ENCODE measurements around the gene NOXRED1.

GRCh38 chr14:77081072-77081520, 17.0 kb upstream of the CIPC start:
- PRO-cap: no peak
- RAMPAGE, long total RNA: no peak

DNA sequence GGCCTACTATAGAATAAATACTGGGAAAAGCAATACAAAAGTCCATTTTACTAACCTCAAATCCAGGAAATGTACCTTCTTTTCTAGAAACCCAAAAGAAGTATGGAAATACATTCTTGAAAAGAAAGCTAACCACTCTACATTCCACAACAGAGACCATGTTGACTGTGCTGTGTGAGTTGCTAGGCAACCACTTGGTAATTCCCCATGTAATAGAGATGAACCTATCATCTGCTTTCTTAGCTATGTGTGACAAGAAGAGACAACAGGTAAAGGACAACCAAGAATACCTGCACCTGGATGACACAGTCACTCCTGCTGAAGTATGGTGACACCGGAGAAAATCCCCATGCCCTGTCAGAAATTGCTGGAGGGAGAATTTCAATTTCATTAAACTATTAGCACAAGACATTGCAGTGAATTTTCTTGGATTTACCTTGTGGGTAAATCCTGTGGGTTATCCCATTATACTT, 11.7 kb upstream of the CIPC start:
- PRO-cap: no peak
- RAMPAGE, long total RNA: no peak

DNA sequence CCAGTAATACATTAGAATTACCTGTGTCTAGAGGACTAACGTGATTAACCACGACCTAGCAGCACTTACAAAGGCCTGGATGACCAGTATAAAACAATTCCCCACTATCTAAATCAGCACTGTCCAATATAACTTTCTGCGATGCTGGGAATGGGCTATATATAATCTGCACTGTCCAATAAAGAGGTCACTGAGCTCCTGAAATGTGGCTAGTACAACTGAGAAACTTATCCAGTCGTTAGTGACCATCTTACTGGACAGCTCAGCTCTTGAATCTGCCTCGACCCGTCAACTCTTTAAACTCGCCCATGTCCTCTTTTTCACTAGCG, 1.0 kb upstream of the CIPC start:
- PRO-cap: no peak
- RAMPAGE, long total RNA: no peak

DNA sequence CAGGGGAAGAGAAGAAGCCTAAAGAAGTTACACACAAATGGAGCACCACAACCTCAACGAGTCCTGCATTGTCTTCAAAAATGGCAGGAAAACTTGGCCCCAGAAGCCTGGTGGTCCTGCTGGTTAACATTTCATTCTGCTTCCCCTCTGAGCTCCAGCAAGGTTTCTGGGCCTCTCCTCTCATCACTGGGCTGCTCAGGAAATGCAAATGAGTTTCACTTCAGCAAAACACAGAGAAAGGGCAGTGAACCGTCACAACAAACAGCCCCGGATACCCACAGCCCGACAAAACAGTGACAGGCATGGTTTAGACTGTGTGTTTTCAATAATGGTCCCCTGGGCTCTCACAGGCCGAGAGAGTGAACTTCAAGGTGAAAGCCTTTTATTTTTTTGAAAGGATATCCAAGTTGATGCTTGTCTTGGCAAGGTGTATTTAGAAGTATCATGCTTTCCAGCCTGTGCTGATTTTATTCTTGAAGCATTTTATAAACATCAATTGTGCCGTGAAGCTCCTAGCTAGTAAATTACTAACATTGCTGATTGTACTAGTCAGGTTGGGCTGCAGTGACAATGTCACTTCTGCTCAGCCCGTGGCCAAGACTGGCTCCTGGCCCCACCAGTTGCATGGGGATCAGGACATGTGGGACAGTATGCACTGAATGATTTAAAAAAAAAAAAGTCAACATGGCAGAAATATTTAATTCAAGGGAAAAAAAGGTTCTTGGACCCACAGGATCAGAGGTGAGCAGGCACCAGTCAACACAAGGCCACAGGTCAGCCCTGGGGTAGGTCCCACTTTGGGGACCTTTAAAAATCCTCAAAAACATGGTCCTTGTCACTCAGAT, 20.0 kb downstream of the ZDHHC22 start:
- PRO-cap: no peak
- RAMPAGE, long total RNA: no peak

GRCh38 chr14:77184721-77185194, 3.2 kb downstream of the TMEM63C start:
- PRO-cap: no peak
- RAMPAGE, long total RNA: no peak

- PRO-cap: no peak
- RAMPAGE, long total RNA: no peak
Measured at GRCh38 chr14:77338079-77338758, 17.4 kb downstream of the GSTZ1 start.

- PRO-cap: no peak
- RAMPAGE, long total RNA: no peak
Measured at GRCh38 chr14:77375731-77376305, 1.1 kb downstream of the TMED8 start.

- PRO-cap: no peak
- RAMPAGE, long total RNA: no peak
Measured at GRCh38 chr14:77423453-77423718, at the start of gene NOXRED1. Gene NOXRED1, minus strand, starts transcription at chr14:77423523.

- PRO-cap: no peak
- RAMPAGE, long total RNA: no peak
Measured at GRCh38 chr14:77601598-77602546, 14.6 kb downstream of the SPTLC2 start.

GRCh38 chr14:77641075-77641524, 24.7 kb upstream of the SPTLC2 start:
- PRO-cap: no peak
- RAMPAGE, long total RNA: no peak

DNA sequence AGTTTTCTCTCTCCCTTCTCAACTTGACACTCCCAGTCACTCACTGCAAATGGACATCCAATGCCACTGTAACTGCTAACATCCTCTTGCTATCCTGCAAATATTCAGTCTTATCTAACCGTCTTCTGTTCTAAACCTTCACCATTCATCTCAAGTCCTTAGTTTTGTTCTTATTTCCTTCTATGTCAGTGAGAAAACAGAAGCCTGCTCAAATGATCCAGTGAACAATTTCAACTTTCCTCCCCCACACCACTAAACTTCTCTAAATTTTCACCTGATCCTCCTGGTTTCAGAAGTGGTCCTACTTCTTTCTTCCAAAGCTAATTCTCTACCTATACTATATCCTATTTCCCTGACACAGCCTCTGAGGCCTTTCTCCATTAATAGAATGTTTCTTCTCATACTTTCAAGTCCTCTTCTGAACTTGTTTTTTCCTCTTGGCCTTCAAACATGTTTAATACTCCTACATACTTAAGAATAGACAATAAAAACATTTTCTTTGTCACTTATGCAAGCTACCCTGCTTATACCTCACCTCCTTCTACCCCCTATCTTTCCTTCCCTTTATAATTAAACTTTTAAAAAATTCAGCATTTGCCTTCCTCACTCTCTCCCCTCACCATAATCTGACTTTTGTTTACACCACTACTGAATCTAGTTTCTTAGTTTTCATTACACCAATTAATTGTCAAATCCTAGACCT, 20.7 kb downstream of the ALKBH1 start:
- PRO-cap: no peak
- RAMPAGE, long total RNA: start-site peak on the minus strand centred at position 148 of the sequence, 671 bp wide, 7 reads

GRCh38 chr14:77707256-77707546, 622 bp downstream of the ALKBH1 start:
- PRO-cap: no peak
- RAMPAGE, long total RNA: no peak

DNA sequence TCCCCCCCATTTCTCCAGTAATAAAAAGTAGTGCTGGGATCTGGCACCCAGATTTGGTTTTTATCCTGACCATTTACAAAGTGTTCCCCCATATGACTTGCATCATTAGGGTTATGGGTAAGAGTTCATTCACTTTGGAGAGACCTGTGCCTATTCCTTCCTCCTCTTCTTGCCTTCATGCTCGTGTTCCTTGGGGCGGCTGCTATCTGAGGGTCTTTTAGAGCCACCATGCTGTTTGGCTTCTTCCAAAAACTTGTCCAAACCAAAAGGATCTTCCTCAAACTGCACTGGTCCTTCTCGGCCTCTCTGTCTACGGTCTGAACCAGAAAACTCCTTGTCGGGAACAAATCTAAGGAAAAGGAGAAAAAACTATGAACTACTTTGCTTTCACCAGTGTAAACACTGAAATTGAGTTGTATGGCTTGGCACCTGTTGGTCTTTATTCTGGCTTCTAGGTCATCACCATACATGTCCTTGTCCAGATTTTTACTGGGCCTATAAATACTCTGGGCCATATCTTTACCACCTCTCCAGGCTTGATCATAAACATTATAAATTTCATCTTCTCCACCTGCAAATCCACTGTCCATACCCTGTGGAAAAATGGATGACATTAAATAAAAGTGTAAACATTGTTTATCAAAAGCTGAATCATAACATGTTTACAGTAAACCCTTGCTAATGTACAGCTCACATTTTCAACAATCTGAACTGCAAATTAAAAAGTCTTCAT, 10.2 kb downstream of the SLIRP start:
- PRO-cap: no peak
- RAMPAGE, long total RNA: no peak

GRCh38 chr14:77988986-77989396, 181.2 kb upstream of the NRXN3 start:
- PRO-cap: no peak
- RAMPAGE, long total RNA: no peak

GRCh38 chr14:78013395-78013884, 156.7 kb upstream of the NRXN3 start:
- PRO-cap: no peak
- RAMPAGE, long total RNA: no peak

- PRO-cap: no peak
- RAMPAGE, long total RNA: no peak
Measured at GRCh38 chr14:78405760-78405959, 235.5 kb downstream of the NRXN3 start.

DNA sequence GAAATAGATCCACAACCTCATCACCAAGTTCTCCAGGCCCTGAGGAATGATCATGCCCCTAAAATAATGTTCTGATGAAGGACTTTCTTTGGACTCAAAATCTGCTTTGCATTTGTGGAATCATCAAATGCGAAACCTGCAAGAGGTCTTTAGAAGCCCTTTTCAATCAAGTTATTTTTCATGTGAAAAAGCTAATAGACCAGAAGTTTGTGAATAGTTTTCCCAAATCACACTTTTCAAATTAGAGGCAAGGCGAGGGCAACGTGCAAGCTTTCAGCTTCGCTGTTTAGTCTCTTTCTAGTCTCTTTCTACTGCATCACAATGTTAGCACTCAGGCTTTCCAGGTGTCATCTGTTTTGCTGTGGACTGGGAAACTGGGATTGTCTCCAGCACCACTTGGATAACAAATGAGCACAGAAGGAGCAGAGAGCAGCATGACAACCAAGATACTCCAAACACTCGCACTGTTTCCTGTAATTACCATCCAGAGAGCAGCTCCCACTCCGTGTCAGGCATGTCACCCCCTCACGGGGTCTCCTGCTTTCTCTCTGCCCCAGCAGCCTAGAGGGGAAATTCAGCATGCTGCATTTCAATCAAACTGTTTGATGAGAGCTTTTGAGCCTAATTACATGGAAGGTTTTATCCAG, 917.9 kb downstream of the DIO2 start:
- PRO-cap: no peak
- RAMPAGE, long total RNA: no peak

GRCh38 chr14:79705549-79705875, 505.8 kb downstream of the DIO2 start:
- PRO-cap: no peak
- RAMPAGE, long total RNA: no peak

DNA sequence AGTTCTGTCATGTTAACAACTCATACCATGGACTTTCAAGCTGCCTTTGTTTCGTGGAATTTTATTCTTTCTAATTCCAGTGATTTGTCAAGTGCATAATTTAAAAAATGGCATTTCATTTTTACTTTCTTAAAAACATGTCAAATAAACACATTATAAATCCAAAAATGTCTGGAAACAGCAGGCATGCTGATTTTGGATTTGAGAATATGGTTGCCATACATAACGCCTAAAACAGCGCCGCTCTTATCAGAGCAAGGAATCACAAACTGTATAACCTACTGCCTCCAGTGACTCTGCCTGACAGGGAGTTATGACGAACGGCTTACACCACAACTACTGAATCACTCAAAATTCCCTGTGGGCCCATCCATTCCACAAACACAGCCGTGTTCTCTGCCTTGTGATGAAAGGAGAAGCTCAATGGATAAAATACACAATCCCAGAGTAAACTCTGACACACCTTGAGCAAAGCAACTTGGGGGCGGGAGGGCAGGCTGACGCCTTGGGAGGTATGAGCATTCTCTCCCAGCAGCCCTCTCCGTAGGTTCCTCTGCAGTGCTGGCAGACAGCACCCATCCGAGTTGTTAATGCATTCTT, 4.3 kb upstream of the DIO2 start:
- PRO-cap: no peak
- RAMPAGE, long total RNA: no peak

GRCh38 chr14:80792534-80793161, 148.9 kb downstream of the CEP128 start:
- PRO-cap: no peak
- RAMPAGE, long total RNA: no peak